ENCODE results near the gene FBLN7.

GRCh38 chr2:110806076-110806457, 73.7 kb downstream of the ACOXL start:
- PRO-cap, result no peak
- RAMPAGE, long total RNA, result no peak
- RRBS, result 23% methylated on average over 5 of the region's 14 CpGs

GRCh38 chr2:111207478-111208517, 87.1 kb downstream of the BCL2L11 start:
- PRO-cap, result no peak
- RAMPAGE, long total RNA, result no peak
- RRBS, result no CpG with 5 or more reads among the region's 6 CpGs

DNA sequence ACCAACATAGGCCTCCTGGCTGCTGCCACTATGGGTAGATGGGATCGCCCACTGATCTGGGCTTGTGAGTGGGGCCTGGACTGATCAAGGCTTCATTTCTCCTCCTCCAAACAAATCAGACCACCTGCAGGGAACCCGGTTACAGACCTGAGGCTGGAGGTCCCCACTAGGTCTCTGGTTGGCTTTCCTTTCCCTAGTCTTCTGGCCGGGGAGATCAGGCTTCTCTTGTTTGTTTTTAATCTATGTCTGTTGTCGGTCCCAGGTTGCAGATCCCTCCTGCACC, 253.3 kb downstream of the ANAPC1 start:
- PRO-cap, result no peak
- RAMPAGE, long total RNA, result no peak
- RRBS, result no CpG with 5 or more reads among the region's 4 CpGs

DNA sequence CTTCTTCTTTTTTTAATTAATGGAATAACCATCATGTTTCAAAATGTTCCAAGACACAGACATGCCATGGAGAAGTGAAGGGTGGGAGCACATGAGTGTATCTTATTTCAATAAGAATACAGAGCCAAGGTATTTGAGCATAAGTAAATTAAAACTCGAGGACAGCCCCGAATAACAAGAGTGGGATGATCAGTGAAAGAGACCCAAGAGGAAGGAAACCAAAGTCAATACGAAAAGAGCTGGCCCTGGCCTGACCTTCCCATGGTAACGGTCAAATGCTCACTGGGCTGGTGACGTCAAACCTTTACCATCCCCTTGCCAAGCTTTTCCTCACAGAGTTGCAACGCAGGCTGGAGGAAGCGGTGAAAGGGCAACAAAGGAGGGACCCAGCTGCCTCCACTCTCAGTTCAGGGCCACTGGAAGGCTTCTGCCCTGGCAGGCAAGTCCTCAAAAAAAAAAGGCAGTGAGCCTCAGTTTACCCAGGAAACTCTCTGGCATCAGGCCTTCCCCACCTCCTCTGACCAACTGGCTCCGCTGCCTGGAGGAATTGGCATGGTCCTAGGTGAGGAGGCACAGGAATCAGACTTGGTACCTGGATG, 212.6 kb downstream of the ANAPC1 start:
- PRO-cap, result no peak
- RAMPAGE, long total RNA, result no peak
- RRBS, result no CpG with 5 or more reads among the region's 8 CpGs

DNA sequence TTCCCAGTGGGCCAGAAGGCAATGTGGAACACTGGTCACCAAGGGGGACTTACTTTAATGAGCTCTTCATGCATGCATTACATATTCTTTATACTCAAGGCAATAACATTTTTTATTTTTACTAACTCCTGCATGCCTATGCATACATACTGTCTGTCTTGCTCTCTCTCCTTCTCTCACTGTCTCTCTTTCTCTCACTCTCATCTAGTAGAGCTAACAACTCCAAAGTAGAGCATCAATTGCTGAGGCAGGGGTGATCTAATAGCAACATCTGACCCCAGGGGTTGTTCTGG, 51.0 kb upstream of the TMEM87B start:
- PRO-cap, result no peak
- RAMPAGE, long total RNA, result no peak

GRCh38 chr2:112032865-112033317, 22.2 kb upstream of the TMEM87B start:
- PRO-cap, result no peak
- RAMPAGE, long total RNA, result no peak
- RRBS, result no CpG with 5 or more reads among the region's 3 CpGs

- PRO-cap, result no peak
- RAMPAGE, long total RNA, result no peak
- RRBS, result 14% methylated on average over 2 of the region's 19 CpGs
Observed at GRCh38 chr2:112137384-112138225, 580 bp upstream of the FBLN7 start.

DNA sequence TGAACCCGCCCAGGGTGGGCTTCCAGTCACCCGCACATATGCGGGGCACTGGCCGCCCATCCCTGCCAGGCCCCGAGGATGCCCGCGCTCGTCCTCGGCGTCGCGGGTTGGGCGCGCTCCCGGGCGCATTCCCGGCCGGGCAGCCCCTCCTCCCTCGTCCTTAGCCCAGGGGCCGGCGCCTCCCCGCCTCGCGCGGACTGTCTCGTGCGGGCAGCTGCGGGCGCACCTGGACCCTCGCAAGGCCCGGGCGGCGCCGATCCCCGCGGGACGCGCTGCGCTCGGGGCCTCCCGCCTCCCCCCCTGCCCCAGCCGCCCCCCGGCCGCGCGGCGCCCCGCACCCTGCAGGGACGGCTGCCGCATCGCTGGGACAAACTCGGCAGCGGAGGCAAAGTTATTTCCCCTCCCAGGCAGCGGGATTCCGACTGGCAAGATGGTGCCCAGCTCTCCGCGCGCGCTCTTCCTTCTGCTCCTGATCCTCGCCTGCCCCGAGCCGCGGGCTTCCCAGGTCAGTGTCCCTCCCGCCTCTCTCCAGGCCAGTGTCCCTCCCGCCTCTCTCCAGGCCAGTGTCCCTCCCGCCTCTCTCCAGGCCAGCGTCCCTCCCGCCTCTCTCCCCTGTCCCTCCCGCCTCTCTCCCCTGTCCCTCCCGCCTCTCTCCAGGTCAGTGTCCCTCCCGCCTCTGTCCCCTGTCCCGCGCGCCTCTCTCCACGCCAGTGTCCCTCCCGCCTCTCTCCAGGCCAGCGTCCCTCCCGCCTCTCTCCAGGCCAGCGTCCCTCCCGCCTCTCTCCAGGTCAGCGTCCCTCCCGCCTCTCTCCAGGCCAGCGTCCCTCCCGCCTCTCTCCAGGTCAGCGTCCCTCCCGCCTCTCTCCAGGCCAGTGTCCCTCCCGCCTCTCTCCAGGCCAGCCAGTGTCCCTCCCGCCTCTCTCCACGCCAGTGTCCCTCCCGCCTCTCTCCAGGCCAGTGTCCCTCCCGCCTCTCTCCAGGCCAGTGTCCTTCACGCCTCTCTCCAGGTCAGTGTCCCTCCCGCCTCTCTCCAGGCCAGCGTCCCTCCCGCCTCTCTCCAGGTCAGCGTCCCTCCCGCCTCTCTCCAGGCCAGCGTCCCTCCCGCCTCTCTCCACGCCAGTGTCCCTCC, at the start of gene FBLN7:
FBLN7 (plus strand) TSS at position 160 of the 1,129 bp plus-strand sequence.
- PRO-cap, result no peak
- RAMPAGE, long total RNA, result no peak
- RRBS, result under 1% methylated on average over 23 of the region's 100 CpGs

DNA sequence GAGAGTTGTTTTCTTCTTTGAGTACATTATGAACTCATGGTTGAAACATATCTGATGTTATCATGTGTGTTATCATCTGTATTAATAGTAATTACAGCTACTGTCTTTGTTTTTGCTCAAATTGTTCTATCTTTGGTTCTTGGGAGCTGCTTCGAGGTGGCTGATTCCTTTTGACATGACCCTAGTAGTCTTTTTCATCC, 52.2 kb downstream of the FBLN7 start:
- PRO-cap, result no peak
- RAMPAGE, long total RNA, result no peak
- RRBS, result no CpG with 5 or more reads among the region's 1 CpG

DNA sequence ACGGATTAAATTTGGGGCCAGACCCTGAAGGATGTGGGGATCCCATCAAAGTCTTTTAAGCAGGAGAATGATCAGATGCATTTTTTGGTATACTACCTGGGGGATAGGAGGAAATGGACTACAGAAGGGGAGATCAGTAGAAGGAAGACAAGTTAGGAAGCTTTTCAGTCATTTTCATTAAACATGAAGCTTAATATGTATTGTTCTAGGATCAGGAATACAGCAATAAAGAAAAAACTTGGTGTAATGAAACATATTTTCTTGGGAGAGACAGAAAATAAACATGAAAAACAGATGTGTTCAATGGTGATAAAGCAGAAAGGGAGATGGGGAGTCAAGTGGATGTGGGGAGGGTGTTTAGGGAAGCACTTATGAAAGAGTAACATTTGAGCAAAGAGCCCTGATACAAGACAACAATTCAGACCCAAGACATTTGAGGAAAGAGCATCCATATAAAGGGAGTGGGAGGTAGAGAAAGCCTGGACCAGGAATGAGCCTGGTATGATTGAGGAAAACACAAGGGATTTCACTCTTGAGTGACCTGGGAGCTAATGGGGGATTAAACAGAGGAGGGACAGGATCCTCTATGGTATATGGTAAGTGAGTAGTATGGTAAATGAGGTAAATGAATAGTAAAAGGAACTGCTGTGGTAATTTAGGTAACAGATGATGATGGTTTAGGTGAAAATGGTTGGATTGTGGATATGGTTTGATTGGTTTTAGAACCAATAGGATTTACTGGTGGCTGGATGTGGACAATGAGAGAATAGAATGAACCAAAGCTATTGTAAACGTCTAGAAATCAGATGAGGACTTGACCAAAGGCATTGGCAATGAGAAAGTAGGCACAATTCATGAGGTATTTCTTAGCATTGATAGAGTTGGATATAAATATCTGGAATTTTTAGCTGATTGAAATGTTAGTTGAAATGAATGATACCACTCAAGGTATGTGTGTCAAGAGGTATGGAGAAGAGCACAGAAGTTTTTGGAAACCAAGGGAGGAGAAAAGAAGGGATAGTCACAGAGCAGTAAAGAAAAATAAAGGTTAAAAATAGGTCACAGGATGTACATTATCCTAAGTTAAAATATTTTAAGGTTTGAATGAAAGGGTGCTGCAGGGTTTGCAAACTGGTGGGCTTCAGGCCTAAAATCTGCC, 5.8 kb downstream of the ZC3H6 start:
- PRO-cap, result no peak
- RAMPAGE, long total RNA, result no peak
- RRBS, result no CpG with 5 or more reads among the region's 2 CpGs

DNA sequence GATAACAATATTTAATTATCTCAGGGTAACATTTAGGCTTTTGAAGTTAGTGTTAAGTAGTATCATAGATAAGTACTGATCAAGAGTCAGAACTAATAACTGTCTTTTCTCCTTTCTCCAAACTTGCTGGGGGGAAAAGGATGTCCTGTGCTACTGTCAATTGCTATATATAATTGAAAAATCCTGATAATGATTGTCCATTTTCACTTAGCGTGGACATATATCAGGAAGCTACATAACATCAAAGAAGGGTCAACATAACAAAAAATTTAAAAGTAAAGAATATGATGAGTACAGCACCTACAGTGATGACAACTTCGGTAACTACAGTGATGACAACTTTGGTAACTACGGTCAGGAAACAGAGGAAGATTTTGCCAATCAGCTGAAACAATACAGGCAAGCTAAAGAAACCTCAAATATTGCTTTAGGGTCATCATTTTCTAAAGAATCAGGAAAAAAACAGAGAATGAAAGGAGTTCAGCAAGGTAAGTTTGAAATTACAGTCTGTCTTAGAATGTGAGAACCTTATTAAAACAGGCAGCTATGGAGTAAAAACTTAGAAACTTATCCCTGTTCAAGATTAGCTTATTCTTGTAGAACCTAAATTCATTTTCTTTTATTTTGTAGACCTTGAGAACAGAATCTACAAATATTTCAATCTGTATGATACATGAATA, 34.4 kb downstream of the ZC3H6 start:
- PRO-cap, result no peak
- RAMPAGE, long total RNA, result no peak
- RRBS, result no CpG with 5 or more reads among the region's 3 CpGs

- PRO-cap, result no peak
- RAMPAGE, long total RNA, result no peak
- RRBS, result no CpG with 5 or more reads among the region's 9 CpGs
Observed at GRCh38 chr2:112627326-112627979, 18.3 kb upstream of the SLC20A1 start.

DNA sequence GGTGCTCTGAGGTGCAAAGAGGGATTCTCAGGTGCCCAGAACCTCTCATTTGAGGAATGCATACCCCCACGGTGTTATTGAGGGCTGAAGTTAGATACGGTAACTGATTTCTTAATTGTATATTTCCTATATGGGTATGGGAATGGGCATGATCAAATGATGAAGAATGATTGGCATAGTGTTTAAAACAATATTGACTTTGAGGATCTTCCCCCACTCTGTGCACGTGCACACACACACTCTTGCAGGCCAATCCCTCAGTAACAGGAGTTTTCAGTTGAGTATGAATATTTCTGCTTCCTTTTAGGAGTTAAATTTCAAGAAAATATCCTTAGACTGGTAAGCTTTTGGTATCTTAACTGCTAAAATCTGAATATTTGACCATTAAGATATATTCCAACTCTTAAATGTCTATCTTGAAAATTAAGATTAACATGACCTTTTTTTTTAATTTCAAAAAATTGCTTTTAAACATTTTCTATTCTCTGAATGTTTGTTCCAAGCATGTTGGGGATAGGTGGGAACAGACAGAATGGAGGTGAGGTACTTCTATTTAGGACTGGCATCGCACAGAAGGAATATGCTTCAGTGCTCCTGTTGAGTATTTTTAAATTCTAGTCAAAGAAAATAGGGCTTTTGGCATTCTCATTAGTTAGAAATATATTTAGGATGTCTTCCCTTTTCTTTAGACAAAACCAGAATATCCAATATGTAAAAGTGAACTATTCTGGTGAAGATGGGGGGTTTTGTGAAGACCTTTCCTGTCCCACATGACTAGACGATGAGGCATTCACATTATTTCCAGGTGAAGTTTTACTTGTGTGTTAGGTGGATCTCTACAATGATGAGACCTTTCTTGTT, 3.6 kb downstream of the SLC20A1 start:
- PRO-cap, result no peak
- RAMPAGE, long total RNA, result no peak
- RRBS, result no CpG with 5 or more reads among the region's 5 CpGs

DNA sequence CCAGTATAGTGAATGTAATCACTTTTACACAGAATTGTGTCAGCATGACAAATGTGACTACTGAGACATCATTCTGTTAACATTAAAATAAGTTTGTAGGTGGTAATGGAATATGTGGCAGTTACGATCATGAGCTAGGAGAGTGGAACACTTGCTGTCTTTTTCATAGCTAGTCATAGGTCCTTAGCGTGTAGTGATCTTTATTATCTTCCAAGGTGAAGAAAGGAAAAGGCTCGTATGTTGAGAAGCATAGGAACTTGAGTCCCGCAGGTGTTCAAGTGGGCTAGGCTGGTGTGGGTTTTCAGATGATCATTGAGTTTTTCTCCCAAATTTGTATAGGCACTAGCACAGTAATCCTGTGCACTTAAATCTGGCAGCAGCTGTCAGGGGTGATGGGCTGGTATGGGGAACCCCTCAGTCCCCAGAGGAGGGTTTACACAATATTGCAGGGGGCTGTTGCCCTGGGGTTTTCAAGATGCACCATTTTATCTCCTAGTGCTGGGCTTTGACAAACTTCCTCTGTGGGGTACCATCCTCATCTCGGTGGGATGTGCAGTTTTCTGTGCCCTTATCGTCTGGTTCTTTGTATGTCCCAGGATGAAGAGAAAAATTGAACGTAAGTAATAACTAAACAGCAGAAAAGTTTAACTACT, 11.0 kb downstream of the SLC20A1 start:
- PRO-cap, result no peak
- RAMPAGE, long total RNA, result no peak
- RRBS, result no CpG with 5 or more reads among the region's 7 CpGs

DNA sequence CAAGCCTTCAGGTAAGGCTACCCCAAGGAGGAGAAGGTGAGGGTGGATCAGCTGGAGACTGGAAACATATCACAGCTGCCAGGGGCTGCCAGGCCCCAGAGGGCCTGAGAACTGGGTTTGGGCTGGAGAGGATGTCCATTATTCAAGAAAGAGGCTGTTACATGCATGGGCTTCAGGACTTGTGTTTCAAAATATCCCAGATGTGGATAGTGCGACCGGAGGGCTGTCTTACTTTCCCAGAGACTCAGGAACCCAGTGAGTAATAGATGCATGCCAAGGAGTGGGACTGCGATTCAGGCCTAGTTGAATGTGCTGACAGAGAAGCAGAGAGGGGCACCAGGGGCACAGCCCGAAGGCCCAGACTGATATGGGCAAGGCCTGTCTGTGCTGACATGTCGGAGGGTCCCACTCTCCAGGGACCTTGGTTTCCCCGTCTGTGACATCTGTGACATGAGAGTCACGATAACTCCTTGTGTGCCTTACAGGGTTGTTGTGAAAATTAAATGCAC, 386 bp downstream of the IL1RN start:
- PRO-cap, result no peak
- RAMPAGE, long total RNA, result no peak
- RRBS, result no CpG with 5 or more reads among the region's 7 CpGs

DNA sequence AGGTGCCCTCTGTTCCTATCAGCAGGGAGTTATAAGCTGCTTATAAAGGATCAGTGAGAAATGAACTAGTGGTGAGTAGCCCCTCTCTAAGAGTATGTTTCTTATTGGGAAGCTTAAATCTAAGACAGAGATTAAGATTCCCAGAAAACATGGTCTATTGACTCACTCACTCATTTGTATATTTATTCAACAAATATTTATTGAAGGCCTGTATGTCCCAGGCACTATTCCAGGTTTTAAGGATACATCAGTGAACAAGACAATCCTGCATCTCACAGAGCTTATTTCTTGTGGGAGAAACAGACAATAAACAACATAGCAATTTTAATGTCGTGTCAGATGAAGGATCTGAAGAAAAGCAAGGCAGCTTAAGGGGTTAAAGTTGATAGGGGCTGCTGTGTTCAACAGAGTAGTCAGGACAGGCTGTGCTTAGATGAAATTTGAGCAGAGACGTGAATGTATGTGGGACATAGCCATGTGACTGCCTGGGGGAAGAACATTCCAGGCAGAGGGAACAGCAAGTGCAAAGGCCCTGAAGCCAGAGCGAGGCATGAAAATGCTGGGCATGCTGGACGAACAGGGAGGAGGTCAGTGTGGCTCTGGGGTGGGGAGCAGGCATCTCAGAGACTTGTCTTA, 14.8 kb upstream of the PSD4 start:
- PRO-cap, result no peak
- RAMPAGE, long total RNA, result no peak
- RRBS, result no CpG with 5 or more reads among the region's 4 CpGs

GRCh38 chr2:113291252-113291713, 12.6 kb upstream of the PAX8 start:
- PRO-cap, result no peak
- RAMPAGE, long total RNA, result no peak
- RRBS, result 10% methylated on average over 8 of the region's 28 CpGs

DNA sequence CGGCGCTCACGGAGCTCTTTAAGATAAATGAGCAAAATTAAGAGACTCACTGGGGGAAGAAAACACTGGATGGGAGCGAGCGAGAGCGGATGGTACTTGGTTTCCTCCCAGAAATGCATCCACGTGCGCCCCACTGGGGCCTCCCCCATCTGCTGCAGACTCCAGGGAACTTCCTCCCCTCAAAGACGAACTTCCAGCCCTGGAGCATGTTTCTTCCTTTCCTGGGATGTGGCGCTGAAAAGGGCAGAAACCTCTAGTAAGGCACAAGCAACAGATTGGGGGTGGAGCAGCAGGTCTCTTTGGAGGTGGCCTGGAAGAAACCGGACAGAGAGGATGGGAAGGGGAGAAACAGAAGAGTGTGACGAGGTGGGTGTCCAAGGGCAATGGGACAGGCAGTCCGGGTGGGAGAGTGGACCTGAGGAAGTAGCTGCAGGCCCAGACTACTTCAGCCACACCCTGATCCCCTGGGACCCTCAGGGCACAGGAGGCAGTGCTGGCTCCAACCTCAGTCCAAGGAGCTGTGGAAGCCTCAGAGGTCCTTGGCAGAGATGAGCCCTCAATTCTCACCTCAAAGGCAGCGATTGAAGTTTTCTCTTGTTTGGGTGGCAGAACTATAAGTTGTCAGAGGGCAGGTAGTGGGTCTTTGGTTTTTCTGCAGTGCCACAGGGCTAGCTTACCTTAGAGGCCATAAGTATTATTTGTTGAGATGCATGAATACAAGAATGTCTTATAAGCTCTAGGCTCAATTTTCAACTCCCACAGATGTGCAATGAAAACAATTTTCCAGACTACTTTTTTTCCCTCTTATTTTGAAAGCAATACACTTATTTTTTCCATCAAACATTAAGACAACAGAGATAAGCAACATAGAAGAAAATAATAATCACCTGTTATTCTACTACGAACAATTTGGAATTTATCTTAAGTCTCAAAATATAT, 46.7 kb upstream of the PAX8 start:
- PRO-cap, result no peak
- RAMPAGE, long total RNA, result no peak
- RRBS, result 33% methylated on average over 1 of the region's 15 CpGs

- PRO-cap, result no peak
- RAMPAGE, long total RNA, result no peak
- RRBS, result no CpG with 5 or more reads among the region's 10 CpGs
Observed at GRCh38 chr2:113818304-113819035, 62.0 kb upstream of the SLC35F5 start.

GRCh38 chr2:113843301-113843759, 46.6 kb upstream of the ACTR3 start:
- PRO-cap, result no peak
- RAMPAGE, long total RNA, result no peak
- RRBS, result no CpG with 5 or more reads among the region's 9 CpGs

All from lung (tissue), 4 donors.